ENCODE results near the genes STRN and CEBPZOS.

- PRO-cap, 7 experiments: no peak in any of the 7 experiments
Observed at GRCh38 chr2:36461187-36461706, 105.7 kb downstream of the CRIM1 start.

GRCh38 chr2:36478273-36478833, 119.6 kb downstream of the FEZ2 start:
- PRO-cap, 7 experiments: no peak in any of the 7 experiments

DNA sequence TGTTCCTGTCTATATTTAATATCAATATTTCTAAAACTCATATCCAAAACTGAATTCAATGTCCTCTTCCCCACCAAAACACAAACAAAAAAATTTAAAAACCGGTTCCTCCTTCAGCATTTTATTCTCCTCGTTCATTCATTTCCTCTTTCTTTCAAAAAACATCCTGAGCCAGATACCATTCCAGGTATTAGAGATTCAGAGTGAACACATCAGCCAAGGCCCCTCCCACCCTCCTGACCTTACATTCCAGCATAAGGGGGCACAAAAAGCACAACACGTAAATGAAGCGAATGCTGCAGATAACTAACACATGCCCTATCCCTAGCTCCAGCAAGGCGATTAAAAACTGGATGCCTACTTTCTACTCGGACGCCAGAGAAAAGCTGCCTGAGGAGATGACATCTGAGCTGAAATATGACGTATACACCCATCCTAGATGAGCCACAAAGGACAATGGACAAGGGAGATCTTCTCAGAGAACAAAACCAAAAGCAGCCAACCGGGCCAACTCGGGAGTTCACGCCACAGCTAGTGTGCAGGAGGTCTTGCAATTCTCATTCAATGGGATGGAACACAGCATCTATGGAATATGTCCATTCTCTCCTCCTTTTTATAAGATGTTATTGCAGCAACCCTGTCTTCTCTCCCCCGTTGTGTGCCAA, 33.6 kb downstream of the FEZ2 start:
- PRO-cap, 7 experiments: no peak in any of the 7 experiments

GRCh38 chr2:36667871-36668331, 28.6 kb upstream of the VIT start:
- PRO-cap, 7 experiments: no peak in any of the 7 experiments

GRCh38 chr2:36762936-36763448, 66.5 kb downstream of the VIT start:
- PRO-cap, 7 experiments: no peak in any of the 7 experiments

- PRO-cap, 7 experiments: peak in 1 of 7 experiments; most common minus-strand start chr2:36835199 (in 1)
Observed at GRCh38 chr2:36834950-36835807, 131.2 kb downstream of the STRN start.

- PRO-cap, 7 experiments: peak in 7 of 7 experiments; most common minus-strand start chr2:36966518 (in 5)
Observed at GRCh38 chr2:36965585-36966750, at the start of gene STRN. TSS of gene STRN (minus strand) at chr2:36966536.

DNA sequence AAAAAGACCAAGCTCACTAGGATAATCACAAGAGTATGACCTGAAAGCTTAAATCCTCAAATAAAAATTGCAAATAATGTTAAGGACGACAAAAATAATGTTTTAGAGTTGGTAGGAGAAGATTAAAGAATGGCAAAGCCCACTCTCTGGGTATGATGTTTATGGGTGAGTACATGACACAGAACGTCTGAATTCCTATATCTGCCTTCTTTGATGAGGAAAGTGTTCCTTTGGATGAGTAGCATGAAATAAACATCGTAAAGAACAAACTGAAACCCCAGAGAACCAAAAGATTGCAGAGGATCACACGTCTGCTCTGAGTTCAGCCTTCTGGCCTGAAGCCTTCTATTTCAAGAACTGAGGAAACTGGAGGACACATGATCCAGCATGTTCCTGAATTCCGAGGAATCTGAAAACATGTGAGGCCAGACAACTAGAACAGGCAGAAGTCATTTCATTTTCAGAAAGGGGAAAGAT, 8.6 kb downstream of the SULT6B1 start:
- PRO-cap, 7 experiments: no peak in any of the 7 experiments

GRCh38 chr2:37196231-37197504, at the start of gene CEBPZOS:
TSS of gene CEBPZOS (plus strand) at chr2:37196496.
- PRO-cap, 7 experiments: peak in 7 of 7 experiments; most common plus-strand start chr2:37196523 (in 7); most common minus-strand start chr2:37196424 (in 7)

DNA sequence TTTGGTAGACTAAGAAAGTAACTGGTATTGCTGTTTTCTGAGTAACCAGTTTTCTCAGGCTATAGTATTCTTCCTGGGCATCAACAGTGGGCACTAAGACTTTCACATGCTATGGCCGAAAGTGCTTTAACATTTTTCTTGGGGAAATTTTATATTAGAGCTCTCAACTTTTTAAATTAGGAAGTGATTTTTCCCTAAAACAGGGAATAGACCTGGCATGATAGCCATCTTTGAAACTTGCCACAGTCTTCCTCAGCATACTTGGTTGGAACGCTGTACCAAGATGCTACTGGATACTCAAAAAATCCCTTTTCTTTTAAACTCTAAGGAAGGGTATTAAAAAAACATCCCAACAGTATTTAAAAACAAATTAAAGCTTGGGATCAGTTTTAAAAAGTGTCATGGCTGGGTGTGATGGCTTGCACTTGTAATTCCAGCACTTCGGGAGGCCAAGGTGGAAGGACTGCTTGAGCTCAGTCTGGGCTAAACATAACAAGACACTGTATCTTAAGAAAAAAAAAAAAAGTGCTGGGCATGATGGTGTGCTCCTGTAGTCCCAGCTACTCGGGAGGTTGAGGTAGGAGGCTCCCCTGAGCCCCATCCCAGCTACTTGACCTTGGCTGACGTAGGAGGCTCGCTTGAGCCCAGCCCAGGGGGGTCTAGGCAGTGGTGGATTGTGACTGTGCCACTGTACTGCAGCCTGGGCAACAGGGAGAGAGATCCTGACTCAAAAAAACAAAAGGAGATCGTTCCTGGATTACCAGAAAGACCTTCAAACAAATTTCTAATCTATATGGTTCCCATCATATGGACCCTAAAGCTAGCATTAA, 4.1 kb downstream of the CEBPZOS start:
- PRO-cap, 7 experiments: peak in 1 of 7 experiments; most common minus-strand start position 615 of the sequence (in 1)

- PRO-cap, 7 experiments: peak in 6 of 7 experiments; most common plus-strand start chr2:37324909 (in 2); most common minus-strand start chr2:37325020 (in 1)
Observed at GRCh38 chr2:37324841-37325572, 374 bp upstream of the PRKD3 start.

DNA sequence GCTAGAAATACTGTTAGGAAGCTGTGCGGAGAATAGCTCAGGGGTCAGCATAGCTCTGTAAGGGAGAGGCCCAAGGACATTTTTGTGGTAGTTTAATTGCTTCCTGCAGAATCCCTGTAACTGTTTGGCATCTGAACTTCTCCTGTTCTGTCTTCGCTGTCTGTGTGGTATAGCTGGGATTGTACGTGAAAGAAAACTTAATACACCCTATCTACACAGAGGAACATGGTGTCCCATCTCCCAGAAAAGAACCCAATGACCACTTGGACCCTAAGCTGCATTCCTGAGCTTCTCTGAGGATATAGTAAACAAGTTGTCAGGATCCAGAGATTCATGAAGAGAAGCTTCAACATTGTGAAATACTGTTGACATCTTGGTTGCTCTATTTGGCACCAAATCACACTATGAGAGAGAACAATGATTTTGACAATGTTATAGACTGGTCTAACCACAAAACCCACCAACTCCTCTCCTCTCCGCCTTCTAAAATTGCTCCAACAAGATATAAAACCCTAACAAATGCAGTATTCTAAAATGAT, 81.3 kb downstream of the CDC42EP3 start:
- PRO-cap, 7 experiments: no peak in any of the 7 experiments

DNA sequence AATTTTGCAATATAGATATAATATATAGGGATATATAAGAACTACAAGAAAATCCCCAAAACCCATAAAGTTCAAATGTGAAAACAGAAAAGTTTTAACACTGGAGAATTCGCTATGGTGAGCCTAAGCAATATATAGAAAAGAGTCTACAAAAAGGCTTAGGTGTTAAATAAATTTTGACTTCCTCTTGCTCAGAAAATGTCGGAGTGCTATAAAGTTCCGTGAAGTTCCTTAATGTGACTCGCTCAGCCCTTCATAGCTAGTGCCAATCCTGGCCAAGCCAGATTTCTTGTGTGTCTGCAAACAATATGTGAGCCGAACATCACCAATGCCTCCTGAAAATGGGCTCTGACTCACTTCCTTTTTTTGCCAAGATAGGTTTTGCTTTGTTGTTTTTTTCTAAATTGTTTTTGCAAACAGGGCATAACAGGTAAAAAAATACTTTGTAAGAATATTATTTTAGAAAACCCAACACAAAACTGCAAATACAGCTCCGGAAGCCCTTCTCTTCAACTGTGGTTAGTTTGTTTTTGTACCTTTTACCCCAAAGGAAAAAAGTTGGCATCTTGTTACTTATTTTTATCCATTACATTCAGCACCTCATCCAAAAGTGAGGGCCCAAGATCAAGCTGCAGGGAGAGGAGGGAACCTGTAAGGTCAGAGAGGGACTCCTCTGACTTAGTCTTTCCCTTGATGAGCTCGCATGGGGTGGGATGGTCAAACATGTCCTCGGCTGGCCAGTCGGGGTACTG, 26.0 kb downstream of the CDC42EP3 start:
- PRO-cap, 7 experiments: no peak in any of the 7 experiments

- PRO-cap, 7 experiments: no peak in any of the 7 experiments
Observed at GRCh38 chr2:37674994-37675278, 3.5 kb upstream of the CDC42EP3 start.

- PRO-cap, 7 experiments: no peak in any of the 7 experiments
Observed at GRCh38 chr2:37768377-37768977, 97.0 kb upstream of the CDC42EP3 start.

DNA sequence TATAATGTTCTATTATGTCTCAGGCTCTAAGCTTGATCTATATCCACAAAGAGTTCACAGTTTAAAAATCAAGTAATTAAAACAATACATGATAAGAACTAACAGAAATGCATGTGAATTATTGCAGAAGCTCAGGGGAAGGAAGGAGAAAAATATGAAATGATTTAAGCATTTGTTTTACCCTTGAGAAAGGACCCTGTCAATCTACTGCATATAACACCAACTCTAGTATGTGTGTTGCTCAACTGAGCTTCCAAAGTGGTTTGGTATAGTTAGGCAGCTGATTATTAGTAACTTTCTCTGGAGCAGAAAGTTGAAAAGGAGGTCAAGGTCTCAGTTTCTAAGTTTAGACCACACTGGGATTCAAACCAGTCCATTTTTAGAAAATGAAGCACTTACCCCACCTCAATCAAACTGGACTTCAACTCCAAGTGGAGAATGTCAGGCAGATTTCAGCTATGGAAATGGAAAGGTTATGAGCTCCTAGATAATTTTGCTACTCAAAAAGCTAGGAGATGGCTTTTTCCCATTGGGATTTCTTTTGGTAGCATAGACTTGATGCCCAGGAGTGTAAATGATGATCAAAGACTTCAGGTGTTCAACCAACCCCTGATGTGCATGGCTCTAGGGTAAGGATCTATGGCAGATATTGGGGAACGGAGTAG, 123.3 kb upstream of the CDC42EP3 start:
- PRO-cap, 7 experiments: no peak in any of the 7 experiments

DNA sequence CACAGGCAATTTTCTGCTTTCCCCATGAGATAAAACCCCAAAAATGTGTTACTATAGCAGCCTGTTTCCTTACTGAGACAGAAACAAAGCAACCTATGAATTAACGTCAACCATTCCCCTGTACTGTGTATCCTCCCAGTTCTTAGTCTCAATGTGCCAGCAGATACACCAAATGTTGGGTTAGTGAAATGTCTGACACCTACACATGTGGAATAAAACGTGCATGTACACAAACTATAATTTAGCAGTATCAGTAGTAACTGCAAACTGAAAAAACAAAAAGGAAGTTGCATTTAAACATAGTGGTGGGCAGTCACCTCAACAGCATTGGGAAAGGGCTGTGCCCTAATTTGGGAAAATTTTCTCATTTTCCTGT, 73.1 kb upstream of the RMDN2 start:
- PRO-cap, 7 experiments: peak in 5 of 7 experiments; most common plus-strand start position 138 of the sequence (in 4)

- PRO-cap, 7 experiments: no peak in any of the 7 experiments
Observed at GRCh38 chr2:37918899-37919106, 6.3 kb upstream of the RMDN2 start.

GRCh38 chr2:37973520-37974140, 48.5 kb downstream of the RMDN2 start:
- PRO-cap, 7 experiments: no peak in any of the 7 experiments

DNA sequence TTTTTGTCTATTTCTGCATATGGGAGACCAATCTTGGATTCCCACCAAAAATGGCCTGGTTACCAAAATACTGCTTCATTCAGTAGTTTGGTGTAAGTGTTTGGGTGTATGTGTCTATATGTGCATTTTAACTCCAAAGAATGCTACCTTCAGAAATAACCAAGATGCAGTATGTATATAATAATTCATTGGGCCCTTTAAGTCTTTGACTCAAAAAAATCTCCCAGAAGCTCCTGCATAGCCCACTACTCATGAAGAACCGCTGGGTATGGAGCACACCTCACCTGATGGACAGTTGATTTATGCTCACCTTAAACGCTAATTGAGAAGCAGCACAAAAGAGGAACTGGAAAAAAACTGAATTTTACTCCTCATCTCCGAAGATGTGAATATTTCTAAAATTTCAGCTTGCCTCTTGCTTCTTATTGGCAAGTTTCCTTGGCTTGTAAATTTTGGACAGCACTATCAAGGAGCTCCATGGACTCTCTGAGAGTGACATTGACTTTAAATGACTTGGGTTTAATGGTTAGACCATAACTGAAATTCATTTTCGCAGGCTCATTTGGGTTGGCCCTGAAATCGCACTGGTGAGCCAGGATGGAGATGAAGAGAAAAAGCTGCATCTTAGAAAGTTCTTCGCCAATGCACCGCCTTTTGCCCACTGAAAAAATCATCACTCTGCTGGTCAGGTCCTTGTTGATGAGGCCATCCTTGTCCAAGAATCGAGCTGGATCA, 5.5 kb downstream of the CYP1B1 start:
- PRO-cap, 7 experiments: no peak in any of the 7 experiments

All from T-cell (primary cell).